ENCODE measurements around a stretch of chr7.

DNA sequence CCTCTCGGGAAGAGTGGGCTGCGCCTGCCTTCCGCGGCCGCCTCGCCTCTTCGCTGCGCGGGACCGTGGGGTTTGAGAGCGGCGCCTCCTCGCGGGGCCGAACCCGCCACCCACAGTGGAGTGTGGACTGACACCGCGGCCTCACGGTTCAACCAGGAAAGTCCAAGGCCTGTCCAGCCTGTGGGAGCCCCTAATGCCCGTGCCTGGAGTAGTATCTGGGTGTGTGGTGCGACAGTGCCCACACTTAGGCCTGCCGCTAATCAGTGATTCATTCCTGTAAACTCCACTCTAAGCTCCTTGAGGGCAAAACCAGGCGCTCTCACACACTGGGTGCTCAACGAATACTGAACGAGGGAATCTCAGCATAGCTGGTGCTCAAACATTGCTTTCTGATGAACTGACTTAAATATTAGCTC, 467 bp upstream of the GSDME start:
- PRO-cap, 2 experiments = no peak in any of the 2 experiments

GRCh38 chr7:24907445-24908042, 72.4 kb downstream of the OSBPL3 start:
- PRO-cap, 2 experiments = no peak in any of the 2 experiments

GRCh38 chr7:24922525-24922975, 57.4 kb downstream of the OSBPL3 start:
- PRO-cap, 2 experiments = no peak in any of the 2 experiments

- PRO-cap, 2 experiments = no peak in any of the 2 experiments
Observed at GRCh38 chr7:24981132-24981550, 1.2 kb upstream of the OSBPL3 start.

GRCh38 chr7:25429620-25430004, 201.3 kb upstream of the NPVF start:
- PRO-cap, 2 experiments = no peak in any of the 2 experiments

- PRO-cap, 2 experiments = no peak in any of the 2 experiments
Observed at GRCh38 chr7:25568207-25568915, 340.1 kb upstream of the NPVF start.

GRCh38 chr7:25597660-25598273, 369.5 kb upstream of the NPVF start:
- PRO-cap, 2 experiments = no peak in any of the 2 experiments

DNA sequence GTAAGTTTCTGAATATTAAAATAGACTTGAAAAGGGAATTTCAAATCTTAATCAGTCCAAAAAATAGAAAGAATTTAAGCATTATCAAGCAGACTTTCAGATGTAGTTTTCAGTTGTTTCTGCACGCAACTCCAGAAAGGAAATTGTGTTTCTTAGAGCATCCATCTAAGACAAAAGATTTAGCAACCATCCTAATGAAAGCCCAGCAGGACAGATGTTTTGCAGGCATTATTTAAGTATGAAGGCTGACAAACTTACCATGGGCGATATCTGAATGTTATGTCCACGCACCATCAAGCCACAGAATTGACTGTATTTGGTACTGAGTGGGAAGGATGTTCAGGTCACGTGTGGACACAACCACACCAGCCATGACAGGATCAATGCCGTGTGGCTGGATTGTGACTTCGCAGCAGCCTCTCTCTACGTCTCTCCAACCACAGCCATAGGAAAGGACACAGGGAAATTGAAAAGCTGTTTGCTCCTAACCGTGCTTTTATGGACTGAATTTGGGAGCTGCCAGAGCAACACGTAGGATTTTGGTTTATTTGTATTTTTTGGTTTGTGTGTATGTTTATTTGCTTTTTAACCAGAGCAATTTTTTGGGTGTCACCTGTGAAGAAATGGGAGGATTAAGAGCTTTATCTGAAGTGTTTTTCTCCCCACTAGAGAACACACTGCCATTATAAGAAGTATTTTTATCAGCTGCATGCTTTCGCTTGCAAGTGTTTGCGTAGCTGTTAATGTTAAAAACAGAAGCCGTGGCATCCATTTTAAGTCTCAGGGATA, 401.3 kb upstream of the NFE2L3 start:
- PRO-cap, 2 experiments = peak in 1 of 2 experiments; most common plus-strand start position 499 of the sequence (in 1); most common minus-strand start position 302 of the sequence (in 1)

- PRO-cap, 2 experiments = no peak in any of the 2 experiments
Observed at GRCh38 chr7:25787235-25788023, 364.6 kb upstream of the NFE2L3 start.

- PRO-cap, 2 experiments = no peak in any of the 2 experiments
Observed at GRCh38 chr7:25851705-25852023, 300.3 kb upstream of the NFE2L3 start.

DNA sequence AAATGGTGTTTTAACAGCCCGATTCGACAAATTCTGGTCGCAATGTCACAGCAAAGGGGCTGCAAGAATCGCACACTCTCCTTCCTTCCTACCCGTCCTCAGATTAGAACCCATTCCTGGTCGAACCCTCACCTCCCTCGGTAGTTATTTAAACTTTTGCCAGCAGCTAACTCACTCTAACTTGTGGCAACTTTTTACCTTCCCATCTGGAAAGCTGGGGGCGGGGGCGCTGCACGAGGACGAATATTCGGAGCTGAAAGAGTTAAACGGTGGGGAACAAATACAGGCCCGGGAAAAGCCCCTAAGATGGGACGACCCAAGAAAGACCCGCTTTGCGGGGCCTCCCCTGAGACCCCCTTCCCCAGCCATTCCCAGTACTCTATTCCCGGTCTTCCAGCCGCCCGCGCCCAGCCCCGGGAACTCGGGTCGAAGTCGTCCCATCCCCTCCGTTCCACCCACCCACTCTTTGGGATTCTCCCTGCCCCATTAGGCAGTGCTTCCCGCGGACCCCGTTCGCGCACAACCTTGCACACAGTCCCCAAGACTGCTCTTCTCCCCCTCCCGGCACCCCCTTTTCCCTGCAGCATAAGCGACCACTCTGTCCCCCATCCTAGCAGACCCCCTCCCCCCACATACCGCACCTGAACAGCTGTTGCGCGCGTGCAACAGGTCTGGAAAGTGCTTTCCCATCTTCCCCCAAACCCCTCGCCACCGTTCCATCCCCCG, 201.7 kb upstream of the NFE2L3 start:
- PRO-cap, 2 experiments = no peak in any of the 2 experiments

DNA sequence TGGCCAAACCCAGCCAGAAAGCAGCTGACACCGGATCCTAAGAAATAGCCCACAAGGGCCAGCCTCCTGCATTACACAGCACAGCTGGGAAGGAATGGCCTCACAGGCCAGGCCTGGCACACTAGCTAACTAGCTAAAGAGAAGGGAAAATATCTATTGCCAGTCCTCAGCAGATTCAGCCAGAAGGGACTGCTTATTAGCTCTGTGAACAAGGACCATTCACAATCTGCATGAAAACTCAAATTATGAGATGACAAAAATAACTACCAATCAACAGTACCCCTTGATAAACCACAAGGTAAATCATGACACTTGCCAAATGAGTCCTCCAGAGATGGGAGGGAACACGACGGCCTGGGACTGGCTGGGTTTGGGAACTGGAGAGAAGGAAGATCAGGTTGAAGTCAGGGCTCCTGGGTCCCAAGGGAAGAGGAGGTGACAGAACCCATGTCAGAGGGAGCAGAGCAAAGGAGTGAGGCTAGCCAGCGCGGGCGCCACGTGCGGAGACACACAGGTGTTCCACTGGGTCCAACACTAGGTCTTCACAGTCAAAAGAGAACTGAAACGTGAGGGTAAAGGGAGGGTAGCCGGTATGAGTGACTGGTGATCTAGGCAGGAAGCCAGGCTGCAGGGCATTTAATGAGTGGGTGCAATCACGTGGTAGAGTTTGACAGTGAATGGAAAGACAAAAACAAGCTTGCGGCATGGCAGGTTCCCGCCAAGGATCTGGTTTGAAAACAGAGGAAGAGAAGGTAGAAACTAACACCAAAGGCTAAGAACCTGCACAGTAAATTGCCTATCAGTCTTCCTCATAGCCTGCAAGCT, 184.1 kb upstream of the NFE2L3 start:
- PRO-cap, 2 experiments = no peak in any of the 2 experiments

- PRO-cap, 2 experiments = no peak in any of the 2 experiments
Observed at GRCh38 chr7:26072991-26073899, 78.8 kb upstream of the NFE2L3 start.

DNA sequence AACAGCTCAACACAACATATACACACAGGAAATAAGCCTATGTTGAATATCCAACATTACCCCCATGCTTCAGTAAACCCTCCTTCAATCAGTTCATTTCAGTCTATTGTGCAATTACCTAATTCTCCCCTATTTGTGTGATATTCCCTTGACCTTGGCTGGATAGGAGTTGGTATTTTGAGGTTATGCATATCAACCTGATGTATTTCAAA, 11.4 kb downstream of the HNRNPA2B1 start:
- PRO-cap, 2 experiments = no peak in any of the 2 experiments

DNA sequence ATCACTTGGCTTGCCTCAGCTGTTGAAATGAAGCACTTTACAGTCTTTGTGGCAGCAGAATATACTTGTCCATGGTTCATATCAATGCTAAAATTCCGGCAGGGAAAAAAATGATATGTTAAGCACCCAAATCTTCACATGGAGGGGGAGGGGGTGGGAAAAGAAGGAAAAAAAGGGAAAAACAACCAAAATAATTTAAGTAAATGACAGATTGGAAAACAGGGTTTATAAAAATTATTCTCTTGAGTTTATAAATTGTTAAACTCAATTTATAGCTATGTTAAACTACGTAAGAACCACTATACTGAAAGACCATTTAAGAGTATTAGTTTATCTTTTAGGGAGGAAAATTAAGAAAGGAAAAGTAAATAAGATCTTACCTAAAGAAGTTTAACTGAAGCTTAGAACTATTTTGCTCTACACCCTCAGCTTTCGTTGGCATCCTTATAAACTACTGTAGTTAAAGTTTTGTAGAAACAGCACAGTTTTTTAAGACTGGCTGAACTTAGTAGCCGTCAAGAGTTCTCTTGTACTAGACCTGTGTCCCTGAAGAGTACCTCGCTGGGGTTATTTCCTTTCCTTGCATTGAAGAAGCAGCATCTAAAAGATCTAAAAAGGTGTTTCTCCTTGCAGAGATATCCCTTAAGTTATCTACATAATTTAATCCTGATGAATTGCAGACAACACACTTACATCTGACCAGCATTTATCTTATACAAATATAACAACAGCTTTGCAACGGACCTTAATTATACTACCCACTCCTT, 9.3 kb downstream of the HNRNPA2B1 start:
- PRO-cap, 2 experiments = no peak in any of the 2 experiments

DNA sequence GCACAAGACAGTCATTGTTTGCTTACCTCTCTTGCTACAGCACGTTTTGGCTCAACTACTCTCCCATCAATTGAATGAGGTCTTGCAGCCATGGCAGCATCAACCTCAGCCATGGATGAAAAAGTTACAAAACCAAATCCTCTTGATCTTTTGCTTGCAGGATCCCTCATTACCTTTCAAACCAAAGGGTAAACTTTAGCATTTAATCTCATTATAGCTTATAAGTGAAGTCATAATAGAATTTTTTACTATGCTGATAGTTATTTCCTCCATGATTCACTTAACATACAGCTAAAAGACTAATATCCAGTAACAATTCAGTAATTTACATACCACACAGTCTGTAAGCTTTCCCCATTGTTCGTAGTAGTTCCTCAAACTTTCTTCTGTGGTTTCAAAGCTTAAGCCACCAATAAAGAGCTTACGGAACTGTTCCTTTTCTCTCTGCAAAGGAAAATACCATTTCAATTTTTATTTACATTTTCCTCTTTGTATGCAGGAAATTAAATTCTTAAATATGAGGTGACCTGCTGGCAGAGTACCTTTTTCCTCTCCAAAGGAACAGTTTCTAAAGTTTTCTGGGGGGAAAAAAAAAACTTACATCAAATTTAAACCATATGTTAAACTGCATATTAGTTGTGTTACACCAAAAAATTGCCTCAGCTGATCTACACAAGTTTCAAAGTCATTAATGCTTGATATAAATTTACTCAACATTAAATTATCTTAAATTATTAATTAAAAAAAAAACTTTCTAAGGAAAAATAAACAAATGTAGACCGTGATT, 3.1 kb downstream of the HNRNPA2B1 start:
- PRO-cap, 2 experiments = no peak in any of the 2 experiments

- PRO-cap, 2 experiments = no peak in any of the 2 experiments
Observed at GRCh38 chr7:26243906-26244732, 42.6 kb downstream of the CBX3 start.

GRCh38 chr7:26293441-26293803, 1.8 kb downstream of the SNX10 start:
- PRO-cap, 2 experiments = no peak in any of the 2 experiments

GRCh38 chr7:26398796-26399736, 107.4 kb downstream of the SNX10 start:
- PRO-cap, 2 experiments = peak in 1 of 2 experiments; most common plus-strand start chr7:26398860 (in 1); most common minus-strand start chr7:26398870 (in 1)

DNA sequence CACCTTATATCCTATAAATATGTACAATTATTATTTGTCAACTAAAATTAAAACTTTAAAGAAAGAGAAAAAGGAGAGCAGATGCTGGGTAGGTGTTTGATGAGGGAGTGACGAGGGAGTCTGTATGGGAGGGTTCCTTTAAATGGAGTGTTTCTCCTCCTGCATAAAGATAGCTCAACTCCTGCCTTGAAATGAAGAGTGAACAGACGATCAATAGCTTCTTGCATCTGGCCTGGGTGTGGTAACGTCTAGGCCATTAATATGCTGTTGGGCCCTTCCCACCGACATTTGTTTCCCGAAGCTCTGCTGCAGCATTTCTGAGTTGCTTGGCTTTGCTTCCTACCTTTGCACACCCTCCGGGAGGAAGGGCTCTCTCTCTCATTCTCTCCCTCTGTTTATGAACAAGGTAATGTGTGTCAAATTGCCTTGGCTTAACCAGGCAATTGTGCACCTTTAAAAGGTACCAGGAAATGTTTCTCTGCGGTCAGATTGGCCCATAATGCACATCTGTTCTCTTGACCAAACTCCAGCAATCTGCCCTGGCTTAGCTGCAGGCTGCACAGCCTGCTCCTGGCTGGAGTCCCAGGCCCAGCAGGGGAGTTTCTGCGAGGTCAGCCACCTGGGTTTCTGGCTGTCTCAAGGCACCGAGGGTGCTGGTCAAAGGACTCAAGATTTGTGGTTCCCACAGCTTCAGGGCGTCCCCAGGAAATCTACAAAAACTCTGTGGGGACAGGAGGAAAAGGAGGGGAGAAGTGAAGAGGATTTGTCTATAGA, 223.7 kb downstream of the SNX10 start:
- PRO-cap, 2 experiments = no peak in any of the 2 experiments

Measured in cerebral cortex (tissue), 2 donors.